Cardiac atrium fibroblast (primary cell): ENCODE measurements around a stretch of chr17.

GRCh38 chr17:78747777-78748647 lies 34.1 kb downstream of the CYTH1 start:
- RAMPAGE, long total RNA = no peak

DNA sequence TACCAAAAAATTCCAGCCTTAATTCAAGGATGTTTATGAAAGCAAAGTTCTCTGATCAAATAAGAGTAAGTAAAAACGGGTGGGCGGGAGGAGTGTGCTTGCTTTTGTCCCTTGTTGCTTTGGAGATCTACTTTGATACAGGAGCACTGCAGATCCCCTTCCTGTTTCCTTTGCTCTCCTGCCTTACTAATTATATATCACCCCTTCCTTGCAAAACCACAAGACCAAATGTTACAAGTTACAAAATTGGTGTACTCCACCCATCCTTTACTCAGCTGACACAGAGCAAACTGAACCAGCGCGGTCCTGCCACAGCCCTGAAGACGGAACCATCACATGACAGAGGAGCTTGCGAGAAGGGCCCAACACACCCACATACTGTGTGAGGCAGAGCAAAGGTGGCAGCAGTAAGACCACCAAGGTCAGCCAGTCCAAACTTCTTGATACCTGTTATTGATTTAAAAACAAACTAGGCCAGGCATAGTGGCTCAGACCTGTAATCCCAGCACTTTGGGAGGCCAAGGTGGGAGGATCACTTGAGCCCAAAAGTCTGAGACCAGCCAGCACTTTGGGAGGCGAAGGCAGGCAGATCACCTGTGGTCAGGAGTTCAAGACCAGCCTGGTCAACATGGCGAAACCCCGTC lies 33.3 kb downstream of the CYTH1 start:
- RAMPAGE, long total RNA = no peak

GRCh38 chr17:78758649-78759237 lies 23.3 kb downstream of the CYTH1 start:
- RAMPAGE, long total RNA = no peak

DNA sequence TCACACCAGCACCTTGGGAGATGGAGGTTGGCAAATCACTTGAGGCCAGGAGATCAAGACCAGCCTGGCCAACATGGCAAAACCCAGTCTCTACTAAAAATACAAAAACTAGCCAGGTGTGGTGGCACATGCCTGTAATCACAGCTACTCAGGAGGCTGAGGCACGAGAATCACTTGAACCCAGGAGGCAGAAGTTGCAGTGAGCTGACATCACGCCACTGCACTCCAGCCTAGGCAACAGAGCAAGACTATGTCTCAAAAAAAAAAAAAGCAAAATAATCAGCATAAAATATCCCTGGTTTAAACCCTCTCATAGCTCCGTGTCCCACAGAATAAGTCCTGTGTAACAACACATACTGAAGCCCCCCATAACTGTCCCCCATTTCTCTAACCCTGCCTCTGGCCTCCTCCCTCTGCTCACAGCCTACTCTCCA lies 13.2 kb downstream of the CYTH1 start:
- RAMPAGE, long total RNA = no peak

- RAMPAGE, long total RNA = no peak
Observed at GRCh38 chr17:78782433-78782969, 428 bp upstream of the CYTH1 start.

- RAMPAGE, long total RNA = no peak
Observed at GRCh38 chr17:78793374-78794564, 11.7 kb upstream of the CYTH1 start.

GRCh38 chr17:78805250-78806035 lies 23.4 kb upstream of the CYTH1 start:
- RAMPAGE, long total RNA = no peak

- RAMPAGE, long total RNA = no peak
Observed at GRCh38 chr17:78818096-78818485, 22.5 kb downstream of the USP36 start.

- RAMPAGE, long total RNA = no peak
Observed at GRCh38 chr17:78839673-78840712, 621 bp downstream of the USP36 start.

- RAMPAGE, long total RNA = no peak
Observed at GRCh38 chr17:78882910-78883601, 19.9 kb downstream of the CEP295NL start.

GRCh38 chr17:78889435-78889912 lies 13.5 kb downstream of the CEP295NL start:
- RAMPAGE, long total RNA = no peak

- RAMPAGE, long total RNA = no peak
Observed at GRCh38 chr17:78896255-78897212, 6.5 kb downstream of the CEP295NL start.

- RAMPAGE, long total RNA = no peak
Observed at GRCh38 chr17:78966484-78966913, 13.2 kb downstream of the LGALS3BP start.

DNA sequence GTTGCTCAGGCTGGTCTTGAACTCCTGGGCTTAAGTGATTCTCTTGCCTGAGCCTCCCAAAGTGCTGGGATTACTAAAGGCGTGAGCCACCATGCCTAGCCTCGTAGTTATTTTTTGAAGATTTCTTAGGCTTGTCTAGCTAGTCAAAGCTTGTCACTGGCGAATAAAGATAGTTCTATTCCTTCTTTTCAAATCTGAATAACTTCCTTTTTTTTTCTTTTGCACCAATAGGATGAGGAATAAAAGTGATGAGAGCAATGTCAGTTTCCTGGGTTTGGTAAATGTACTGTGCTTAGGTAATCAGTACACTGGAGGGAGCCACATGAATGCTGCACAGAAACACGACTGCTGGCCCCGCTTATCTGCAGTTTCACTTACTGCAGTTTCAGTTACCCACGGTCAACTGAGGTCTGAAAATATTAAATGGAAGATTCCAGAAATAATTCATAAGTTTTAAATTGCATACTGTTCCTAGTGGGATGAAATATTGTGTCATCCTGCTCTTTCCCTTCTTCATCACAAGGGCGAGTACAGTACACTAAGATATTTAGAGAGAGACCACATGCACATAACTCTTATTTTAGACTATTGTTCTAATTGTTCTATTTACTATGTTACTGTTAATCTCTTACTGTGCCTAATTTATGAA lies 6.3 kb upstream of the LGALS3BP start:
- RAMPAGE, long total RNA = no peak

DNA sequence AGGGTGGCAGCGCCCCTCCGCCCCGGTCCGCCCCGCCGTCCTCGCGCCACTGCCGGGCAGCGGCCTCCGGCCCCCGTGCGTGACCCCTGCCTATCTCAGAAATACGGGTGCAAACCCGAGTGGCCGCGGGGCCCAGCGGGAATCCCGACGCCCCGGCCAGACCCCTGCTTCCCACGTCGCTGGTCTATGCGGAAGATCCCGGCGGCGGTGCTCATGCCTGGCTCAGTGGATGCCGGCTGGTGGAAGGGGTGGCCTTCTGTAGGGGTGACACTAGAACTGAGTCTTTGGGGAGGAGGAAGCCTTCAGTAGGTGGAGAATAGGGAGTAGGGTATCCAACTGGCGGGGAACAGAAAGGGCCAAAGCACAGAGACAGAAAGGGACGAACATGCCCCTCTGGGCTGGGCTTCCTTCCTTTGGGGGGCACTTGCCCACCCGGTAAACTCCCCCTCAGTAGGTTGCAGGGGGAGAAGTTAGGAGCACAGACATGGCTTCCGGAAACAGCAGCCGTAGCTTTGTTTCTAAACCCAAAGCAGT lies 673 bp downstream of the ENGASE start:
- RAMPAGE, long total RNA = no peak

DNA sequence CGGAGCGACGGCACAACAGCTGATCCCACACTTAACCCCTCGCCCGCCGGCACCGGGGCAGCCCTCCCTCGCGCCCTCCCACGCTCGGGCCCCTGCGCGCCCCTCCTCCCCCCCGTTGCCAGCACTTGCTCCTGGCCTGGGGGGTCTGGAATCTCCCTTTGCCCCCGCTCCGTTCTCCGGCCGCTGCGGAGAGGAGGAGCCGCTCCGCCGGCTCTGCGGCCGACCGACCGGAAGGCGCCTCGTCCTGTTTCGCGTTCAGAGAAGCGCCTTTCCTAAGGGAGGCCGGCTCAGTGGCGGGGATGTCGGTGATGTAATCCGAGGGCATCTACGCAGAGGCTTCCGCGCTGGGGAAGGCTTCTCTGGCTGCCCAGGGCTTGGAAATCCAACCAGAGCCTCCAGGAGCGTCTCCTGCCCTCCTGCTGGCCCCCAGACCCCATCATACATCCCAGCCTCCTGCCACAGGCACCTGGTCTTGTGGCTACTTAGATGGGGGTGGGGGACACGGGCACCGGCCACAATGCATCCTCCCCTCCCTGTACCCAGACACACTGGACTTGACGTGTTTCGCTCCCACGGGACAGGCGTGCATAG lies 109.3 kb downstream of the ENGASE start:
- RAMPAGE, long total RNA = no peak

- RAMPAGE, long total RNA = no peak
Observed at GRCh38 chr17:79888727-79889319, 49.6 kb upstream of the CBX4 start.

DNA sequence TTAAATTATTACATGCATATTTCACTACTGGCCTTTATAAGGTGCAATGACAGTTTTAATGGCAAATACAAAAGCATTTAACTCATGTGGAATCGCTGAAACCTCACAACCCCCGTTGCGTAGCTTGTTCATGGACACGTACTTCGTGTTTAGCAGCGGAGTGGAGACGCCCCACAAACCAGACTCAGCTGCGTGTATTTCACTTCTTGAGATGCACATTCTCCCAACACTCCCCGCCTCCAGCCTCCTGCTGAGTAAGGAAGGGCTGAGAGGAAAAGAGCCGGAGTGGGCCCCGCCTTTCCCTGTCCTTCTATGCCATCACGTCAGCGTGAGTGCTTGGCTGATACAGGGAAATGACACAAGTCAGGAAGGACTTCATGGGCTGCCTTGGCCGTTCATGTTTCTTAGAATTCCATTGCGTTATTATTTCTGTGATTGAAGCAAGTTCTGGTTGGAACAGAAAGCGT lies 68.6 kb upstream of the CBX4 start:
- RAMPAGE, long total RNA = no peak

- RAMPAGE, long total RNA = no peak
Observed at GRCh38 chr17:80137907-80138625, 8.9 kb downstream of the EIF4A3 start.

DNA sequence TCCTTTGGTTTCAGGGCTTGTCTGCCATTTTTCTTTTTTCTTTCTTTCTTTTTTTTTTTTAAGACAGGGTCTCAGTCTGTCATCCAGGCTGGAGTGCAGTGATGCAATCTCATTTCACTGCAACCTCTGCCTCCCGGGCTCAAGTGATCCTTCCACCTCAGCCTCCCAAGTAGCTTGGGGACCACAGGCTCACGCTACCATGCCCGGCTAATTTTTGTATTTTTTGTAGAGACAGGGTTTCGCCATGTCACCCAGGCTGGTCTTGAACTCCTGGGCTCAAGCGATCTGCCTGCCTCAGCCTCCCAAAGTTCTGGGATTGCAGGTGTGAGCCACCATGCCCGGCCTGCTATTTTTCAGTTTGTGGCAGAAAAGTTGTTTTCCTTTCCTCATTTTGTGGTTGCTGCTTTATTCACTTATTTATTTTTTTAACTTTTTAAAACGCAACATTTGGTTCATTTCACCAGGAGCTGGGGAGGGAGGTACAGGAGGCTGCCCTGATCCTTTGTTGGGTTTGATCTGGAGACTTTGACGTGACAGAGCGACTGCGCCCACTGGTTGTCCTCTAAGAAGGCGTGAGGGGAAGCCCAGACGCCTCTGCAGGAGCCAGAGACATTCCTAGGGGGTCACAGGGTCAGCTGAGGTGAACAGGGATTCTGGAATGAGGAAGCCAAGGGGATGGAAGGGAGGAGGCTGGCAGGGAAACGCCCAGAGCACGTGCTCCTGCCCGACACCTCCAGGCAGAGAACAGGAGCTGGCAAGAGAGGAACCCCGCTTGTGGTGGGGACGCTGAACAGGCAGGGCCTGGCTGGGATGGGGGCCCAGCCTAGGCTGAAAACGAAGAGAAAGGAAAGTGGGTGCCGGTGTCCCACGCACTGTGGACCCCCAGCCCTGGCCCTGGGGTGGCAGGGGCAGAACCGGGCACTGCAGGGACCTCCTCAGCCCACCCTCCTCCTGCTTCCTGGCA lies 5.4 kb downstream of the CARD14 start:
- RAMPAGE, long total RNA = no peak